Skeletal muscle satellite cell (primary cell): Measurements from ENCODE around the genes RNF113A, C1GALT1C1 and CT47A2.

GRCh38 chrX:119606278-119606697, 31.9 kb downstream of the UBE2A start:
- CAGE, long polyA plus RNA, result no peak

DNA sequence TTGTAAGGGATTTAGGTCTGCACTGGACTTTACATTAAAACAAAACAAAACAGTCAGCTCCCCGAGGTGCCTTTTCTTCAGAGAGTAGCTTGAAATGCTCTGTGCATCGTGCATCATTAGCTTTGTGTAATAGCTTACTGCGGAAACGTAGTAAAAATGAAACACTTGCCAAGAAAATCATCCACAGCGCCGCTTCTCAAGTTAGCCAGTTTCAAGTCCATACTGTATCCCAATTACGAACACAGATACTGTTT, 32.3 kb downstream of the UBE2A start:
- CAGE, long polyA plus RNA, result no peak

GRCh38 chrX:119618376-119618987, 44.1 kb downstream of the UBE2A start:
- CAGE, long polyA plus RNA, result no peak

GRCh38 chrX:119676608-119677056, 16.3 kb downstream of the SEPTIN6 start:
- CAGE, long polyA plus RNA, result no peak

DNA sequence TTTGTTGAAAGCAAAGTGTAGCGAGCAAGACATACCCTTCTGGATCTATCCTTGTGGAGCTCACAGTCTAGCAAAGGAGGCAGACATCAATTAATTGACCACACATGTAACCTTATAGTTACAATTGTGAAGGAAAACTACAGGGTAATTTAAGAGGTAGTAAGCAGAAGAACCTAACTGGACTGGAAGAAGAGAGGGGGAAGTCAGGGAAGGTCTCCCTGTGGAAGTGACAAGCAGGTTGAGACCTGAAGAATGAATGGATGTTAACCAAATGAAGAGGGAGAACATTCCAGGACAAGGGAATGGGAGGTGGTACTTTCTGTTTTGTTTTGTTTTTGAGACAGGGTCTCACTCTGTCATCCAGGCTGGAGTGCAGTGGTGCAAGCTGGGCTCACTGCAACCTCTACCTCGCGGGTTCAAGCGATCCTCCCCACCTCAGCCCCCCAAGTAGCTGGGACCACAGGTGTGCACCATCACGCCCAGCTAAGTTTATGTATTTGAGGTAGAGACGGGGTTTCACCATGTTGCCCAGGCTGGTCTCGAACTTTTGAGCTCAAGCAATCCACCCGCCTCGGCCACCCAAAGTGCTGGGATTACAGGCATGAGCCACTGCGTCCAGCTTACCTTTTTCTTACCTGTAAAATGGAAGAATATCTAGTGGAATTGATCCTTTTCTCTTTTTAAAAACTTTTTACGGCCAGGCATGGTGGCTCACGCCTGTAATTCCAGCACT, 10.3 kb downstream of the RPL39 start:
- CAGE, long polyA plus RNA, result no peak

GRCh38 chrX:119816180-119816696, 24.8 kb upstream of the RPL39 start:
- CAGE, long polyA plus RNA, result no peak

- CAGE, long polyA plus RNA, result no peak
These were observed 1.1 kb downstream of the RNF113A start for GRCh38 chrX:119870433-119870849.

DNA sequence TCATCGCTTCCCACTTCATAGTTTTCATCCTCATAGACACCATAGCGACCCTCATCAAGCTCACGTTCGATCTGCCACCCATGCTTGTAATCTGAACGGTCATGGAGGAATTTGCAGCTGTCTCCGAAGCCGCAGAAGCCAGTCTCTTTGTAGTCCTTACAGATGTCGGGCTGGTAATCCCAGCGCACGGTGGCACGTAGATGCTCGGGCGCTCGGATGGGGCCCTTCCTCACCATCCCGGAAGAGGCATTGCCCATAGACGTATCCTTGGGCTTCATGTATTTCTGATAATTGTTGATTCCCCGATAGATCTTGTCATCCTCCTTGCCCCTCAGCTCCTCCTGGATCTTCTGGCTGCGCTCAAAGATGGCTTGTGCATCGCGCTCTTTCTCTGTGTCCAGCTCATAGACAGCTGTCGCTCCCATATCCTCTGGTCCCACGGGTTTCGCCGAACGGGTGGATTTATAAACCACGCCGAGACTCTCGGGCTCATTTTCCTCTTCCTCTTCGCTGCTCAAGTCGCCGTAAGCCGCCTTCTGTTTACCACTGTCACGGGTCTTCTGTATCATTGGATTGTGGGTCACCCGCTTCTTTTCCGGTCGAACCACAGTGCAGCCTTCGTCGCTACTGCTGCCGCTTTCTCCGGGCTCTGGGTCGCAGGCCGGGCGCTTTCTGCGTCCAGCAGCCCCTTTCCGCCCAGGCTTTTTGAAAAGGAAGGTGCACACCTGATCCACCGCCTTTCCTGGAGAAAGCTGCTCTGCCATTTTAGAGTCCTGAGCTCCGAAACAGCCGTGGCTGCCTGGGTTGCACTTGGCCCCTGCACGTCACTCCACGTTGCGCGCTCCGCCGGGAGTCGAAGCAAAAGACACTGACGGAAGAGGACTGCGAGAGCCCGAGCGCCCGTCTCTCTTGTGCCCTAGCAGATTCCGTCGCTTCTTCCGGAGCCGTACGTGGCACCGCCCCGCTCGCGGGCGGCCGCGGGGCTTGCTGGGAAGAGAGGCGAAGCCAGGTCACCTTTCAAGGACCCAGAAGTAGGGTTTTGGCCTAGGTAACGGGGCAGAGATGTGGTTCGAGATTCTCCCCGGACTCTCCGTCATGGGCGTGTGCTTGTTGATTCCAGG, at the start of gene RNF113A:
TSS of gene RNF113A (minus strand) at position 884 of the 1,121 bp plus-strand sequence.
- CAGE, long polyA plus RNA, result start-site peak on the plus strand centred at position 1,005 of the sequence, 63 bp wide, 150 and 244 reads in 2 replicates

DNA sequence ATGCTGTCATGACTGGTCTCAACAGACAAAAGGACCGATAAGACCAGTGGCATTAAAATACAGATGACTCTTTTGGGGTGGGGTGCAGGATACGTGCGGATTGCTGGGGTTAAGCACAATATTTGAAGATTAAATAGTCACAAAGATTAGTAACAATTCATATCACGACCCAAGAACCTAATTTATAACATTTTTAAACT, 9.1 kb downstream of the ZBTB33 start:
- CAGE, long polyA plus RNA, result no peak

DNA sequence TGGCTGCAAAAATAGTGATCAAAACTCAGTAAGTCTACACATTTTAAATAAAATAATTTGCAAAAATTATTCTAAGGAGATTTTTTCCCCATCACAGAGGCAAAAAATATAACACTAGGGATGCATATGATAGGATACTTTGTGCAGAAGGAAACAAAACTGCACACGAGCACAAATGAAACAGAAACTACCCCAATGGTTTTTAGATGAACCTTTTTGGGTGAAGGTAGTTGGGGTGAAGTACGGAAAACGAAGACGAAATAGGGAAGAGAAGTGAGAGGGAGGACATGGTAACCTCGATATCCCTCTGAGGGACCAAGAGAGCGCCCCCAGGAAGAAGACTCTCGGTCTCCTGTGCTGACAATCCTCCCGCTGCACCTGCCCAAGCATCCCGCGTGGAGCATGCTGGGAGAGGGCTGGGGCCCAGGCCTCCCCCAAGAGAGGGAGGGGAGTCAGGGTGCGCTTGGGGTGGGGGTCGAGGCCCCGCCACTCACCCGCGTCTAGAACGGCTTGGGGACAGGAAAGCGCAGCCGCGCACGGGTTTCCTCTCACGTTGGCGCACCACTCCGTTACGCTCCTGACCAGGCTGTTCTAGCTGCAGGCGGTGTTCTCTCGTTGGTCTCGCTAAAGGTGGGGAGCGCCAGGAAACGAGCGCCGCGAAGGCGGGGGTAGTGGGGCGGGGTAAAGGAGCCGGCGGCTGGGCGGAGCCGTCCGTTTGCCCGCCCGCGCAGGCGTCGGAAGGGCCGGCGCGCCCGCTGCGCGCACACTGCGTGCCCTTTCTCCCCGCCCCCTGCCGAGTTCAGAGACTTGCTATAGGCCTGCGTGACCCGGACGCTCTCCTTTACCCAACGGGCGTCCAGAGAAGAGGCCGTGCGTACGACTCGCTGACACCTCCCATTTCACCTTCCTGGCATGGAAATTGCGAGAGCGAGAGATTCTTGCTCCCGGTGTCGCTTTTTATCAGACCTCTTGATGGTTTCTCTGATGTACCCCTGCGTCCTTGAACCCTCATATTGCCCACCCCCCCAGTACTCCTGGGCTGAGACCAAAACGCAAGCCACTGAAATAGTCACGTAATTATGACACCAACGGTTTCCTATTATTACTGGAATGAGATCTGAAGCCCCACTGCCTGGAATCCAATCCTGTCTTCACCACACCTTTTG, at the start of gene C1GALT1C1:
TSS of gene C1GALT1C1 (minus strand) at position 632 of the 1,166 bp plus-strand sequence.
- CAGE, long polyA plus RNA, result no peak

- CAGE, long polyA plus RNA, result no peak
These were observed 42.5 kb upstream of the C1GALT1C1 start for GRCh38 chrX:120672369-120672709.

GRCh38 chrX:120980848-120981095, at the start of gene CT47A2:
TSS of gene CT47A2 (minus strand) at chrX:120980928.
- CAGE, long polyA plus RNA, result no peak

DNA sequence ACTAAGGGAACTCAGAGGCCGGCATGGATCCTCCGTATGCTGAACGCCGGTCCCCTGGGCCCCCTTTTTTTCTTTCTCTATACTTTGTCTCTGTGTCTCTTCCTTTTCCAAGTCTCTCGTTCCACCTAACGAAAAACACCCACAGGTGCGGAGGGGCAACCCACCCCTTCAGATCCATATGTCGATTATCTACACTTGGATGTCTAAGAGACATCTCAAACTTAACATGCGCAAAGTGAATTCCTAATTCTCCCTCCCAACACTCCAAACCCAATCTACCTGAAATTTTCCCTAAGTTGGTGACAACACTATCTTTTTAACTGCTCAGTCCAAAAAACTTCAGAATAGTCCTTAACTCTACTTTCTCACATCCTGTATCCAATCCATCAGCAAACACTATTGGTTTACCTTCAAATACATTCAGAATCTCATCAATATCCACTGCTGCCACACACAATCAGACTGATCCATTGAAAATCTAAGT, 52.3 kb downstream of the THOC2 start:
- CAGE, long polyA plus RNA, result no peak

DNA sequence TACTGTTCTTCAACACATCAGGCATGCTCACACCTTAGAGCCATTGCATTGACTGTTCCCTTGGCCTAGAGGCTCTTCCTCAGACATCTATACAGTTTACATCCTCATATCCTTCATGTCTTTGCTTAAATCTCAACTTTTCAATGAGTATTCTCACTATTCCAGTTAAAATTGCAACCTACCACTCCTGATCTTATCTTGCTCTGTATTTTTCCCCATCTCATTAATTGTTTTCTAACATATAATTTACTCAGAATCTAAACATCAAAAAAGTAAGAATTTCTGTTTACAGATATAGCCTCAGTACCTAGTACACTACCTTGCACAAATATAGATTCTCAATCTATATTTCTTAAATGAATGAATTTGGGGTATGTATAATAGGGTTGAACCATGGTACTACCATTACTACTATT, 50.4 kb downstream of the THOC2 start:
- CAGE, long polyA plus RNA, result no peak

DNA sequence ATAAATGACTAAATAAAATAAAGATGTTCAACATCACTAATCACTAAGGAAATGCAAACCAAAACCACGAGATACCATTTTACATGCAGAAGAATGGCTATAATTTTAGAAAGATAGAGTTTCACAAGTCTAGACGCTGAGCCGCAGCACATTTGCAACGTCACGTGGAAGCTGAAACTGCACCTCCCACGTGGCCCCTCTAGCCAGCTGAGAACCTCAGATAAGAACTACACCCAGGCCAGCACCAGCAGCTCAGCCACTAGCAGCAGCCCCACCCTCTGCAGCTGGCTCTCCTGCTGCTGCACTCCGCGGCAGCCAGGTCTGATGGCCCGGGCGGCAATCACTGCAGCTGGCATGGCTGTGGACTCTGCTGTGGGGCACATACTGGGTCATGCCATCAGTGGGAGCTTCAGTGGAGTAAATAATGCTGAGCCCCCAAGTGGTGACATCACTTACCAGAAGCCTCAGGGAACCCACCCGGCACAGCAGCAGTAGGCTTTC, 52.0 kb upstream of the THOC2 start:
- CAGE, long polyA plus RNA, result no peak

DNA sequence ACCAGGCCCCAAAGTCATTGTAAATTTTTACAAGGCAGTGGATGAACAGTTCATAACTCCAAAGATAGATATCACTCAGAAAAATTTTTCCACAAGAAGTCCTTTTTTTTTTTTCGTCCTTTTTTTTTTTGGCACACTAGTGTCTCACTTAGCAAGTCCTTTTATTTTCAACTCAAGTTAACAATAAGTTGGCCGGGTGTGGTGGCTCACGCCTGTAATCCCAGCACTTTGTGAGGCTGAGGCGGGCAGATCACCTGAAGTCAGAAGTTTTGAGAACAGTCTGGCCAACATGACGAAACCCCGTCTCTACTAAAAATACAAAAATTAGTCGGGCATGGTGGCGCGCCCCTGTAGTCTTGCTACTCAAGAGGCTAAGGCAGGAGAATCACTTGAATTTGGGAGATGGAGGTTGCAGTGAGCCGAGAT, 12.4 kb downstream of the XIAP start:
- CAGE, long polyA plus RNA, result no peak

DNA sequence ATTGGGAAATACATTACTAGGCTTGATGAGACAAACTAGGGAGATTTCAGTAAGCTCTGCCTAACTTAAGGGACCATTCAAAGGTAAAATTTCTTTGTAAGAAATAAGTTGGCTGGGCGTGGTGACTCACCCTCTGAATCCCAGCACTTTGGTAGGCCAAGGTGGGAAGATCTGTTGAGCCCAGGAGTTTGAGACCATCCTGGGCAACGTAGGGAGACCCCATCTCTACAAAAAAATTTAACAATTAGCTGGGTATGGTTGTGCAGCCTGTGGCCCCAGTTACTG, 6.7 kb downstream of the STAG2 start:
- CAGE, long polyA plus RNA, result no peak

GRCh38 chrX:123994526-123994971, 33.0 kb downstream of the STAG2 start:
- CAGE, long polyA plus RNA, result no peak

DNA sequence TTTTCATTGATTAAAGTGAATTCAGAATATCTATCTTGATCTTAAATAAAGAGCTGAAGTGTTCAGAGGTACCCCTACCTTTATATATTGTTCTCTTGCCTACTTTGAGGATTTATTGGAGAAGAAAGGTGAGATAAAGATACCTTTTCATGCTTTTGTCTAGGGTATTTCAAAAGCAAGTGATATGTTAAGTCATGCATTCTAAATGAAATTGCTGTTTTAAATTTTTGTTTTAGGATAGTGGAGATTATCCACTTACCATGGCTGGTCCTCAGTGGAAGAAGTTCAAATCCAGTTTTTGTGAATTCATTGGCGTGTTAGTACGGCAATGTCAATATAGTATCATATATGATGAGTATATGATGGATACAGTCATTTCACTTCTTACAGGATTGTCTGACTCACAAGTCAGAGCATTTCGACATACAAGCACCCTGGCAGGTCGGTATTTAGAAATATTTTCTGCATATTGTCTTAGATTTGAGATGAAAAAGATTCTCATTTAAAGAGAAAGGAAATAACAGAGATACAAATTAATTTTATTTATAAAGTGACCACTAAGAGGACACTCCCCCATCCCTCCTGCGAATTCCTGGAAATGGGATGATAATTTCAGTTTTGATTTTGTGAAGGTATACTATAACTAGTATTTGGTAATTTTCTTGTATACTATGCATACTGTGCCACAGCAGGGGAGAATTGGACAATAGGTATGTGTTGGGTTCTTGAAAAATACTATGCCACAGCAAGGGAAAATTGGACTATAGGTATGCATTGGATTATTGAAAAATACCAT, 83.6 kb downstream of the STAG2 start:
- CAGE, long polyA plus RNA, result no peak

DNA sequence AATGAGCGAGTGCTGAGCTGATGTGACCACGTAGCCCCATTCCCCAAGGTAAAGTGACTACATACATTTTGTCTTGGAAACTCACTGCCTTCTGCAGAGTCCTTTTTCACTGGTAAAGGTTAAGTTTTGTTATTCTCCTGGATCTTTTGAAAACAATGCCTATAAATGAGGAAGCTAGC, 115.4 kb upstream of the TEX13D start:
- CAGE, long polyA plus RNA, result no peak